Mesenteric fat pad (tissue), 1 donor: ENCODE measurements around the genes TRANK1 and CTDSPL.

GRCh38 chr3:35528697-35529186 lies 110.6 kb upstream of the ARPP21 start:
- PRO-cap, result no peak

DNA sequence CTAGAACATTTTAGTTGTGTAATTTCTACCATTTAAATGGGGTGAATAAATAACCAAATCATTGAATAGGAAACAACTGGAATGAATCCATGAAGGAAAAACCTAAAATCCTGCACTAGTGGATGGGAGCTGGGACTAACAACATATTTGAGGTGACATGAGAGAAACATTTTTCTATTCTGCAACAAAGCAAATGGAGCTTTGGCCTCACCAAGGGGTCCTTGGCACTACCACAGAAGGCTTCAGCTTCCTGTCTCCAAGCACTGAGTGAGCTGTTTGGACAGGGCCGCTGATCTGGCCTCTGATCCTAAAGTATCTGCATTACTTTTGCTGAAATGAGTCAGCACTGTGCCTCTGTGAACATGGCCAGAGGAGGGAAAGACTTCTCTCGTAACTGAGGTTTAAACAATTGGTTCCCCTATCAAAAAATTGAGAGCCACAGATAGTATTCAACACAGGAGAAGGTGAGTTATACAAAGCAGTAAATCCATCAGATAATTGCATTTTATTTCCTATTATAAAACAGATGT lies 9.0 kb downstream of the ARPP21 start:
- PRO-cap, result no peak

DNA sequence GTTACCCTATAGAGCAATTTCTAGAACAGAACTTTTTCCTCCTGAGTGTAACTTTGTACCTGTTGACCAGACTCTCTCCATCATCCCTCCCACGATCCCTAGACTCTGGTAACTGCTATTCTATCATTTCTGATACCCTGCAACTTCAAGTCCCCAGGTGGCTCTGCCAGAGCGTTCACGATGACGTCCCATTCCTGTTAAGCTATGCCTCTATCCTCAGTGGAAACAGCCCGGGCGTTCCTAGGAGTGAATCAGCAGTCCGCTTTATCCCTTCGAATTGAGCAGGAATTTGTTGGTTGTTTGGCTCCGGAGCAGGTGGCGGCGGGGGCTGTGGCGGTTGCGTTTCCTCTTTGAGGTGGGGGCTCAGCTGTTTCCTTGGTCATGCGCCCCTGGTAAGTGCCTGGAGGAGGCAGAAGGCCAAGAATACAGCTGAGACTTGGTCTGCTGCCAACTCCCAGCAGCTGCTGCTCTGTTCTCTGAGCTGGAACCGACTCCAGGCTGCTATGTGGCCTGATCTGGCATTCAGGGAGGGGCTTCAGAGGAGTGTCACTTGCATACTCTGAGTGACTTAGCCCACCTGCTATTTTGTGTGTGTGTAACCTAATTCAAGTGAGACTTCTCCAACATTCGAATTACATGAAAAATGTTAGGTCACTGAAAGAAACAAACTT lies 25.2 kb downstream of the ARPP21 start:
- PRO-cap, result no peak

- PRO-cap, result no peak
These were observed 38.4 kb downstream of the ARPP21 start for GRCh38 chr3:35677634-35678120.

GRCh38 chr3:36856280-36856758 lies 88.5 kb downstream of the TRANK1 start:
- PRO-cap, result no peak

GRCh38 chr3:36933386-36933939 lies 11.4 kb downstream of the TRANK1 start:
- PRO-cap, result no peak

DNA sequence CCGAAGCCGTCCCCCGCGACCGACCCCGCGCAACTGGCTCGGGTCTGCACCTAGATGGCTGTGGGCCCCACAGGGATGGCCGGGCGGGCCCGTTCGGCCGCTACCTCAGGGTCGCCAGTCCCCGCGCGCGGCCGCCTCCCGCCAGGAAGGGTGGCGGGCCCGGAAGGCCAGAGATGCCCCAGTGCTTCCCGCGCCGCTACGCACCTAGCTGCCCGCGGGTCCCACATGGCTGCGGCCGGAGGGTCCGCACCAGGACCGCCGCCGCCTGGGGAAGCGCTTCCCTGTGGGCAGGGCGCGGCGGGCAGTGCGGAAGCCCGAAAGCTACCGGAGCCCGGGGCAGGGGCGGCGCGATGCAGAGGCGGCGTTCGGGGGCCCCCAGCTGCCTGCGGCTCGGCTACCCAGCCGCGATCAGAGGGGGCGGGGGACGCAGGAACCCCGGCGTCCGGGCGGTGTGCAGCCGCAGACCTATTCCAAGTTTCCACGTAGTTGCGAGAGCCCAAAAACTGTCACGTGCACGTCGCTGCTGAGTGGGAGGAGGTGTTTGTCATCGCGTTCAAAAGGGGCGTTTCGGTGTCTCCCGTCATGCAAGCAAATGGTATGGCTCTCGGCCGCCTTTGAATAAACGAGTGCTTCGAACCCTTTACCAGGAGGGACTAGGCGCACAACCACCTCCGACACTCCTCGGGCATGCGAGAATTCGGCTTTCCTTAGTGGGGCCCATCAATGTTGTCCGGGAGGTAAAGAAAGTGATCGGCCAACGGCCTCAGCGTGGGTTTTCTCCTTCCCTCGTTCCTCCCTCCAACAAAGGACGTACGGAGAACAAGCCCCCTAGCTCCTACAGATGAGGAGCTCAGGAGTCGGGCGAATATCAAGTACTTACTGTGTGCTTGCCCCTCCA lies at the start of gene TRANK1:
TRANK1 (minus strand) TSS at position 472 of the 898 bp plus-strand sequence.
- PRO-cap, result unidirectional peak, minus-strand start at position 410 of the sequence

DNA sequence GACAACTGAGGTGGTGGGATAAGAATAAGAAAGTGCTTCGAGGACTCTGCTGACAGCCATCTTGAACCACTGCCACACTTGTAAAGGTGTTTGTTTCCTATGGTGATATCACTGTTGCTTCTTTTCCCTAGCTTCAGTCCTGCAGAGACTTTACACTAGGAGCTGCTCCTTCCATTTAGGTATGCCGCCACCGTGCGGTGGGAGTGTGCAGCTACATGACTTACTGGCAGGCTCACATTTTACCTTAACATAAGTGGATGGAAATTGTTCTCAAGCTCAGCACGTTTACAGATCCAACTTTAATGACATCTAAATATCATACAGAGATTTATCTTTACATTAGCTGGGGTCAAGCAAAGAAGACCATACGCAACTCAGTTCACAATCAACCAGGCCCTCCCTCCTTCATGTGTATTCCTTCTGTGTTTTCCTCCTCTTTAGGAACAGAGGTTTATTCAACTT lies 13.9 kb upstream of the TRANK1 start:
- PRO-cap, result no peak

- PRO-cap, result no peak
These were observed 21.3 kb downstream of the MLH1 start for GRCh38 chr3:37014557-37014985.

DNA sequence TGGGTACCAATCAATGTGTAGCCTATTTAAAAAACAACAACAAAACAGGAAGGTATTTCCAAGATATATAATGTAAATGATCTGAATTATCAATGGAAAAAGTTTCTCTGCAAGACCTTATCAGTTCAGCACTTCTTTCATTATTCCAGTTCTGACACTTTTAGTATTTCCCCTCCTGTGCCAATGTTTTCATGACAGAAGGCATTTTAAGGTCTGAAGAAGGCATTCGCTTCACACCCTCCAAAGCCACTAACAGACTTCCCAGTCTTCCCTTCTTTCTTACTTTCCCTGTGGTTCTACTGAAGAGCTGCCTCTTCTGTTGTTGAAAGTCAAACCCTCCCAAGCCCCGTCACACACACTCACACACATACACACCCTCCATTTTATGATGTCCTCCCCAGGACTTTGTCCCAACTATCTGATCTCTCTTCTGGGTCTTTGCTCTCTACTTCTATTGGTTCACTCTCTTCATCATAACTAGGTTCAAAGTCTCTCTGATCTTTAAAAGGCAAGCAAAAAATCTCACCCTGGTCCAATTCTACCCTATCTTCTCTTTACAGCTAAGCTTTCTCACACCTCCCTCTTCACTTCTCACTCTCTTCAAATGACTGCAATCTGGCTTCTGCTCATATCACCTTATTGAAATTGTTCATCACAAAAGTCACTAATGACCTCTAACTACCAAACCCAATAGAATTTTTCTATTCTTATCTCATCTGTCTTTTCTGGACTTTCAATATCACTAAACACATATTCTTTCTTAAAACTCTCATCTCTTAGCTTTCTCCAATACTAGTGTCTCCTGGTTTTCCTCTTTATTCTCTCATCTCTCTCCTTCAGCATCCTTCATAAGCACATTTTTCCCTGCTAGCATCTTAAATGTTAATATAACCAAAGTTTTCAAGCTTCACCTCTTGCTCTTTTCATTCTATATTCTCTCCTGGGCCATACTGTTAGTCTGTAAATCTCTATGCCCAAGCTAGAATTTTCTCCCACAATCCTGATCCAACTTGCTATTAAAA lies 34.8 kb downstream of the LRRFIP2 start:
- PRO-cap, result no peak

DNA sequence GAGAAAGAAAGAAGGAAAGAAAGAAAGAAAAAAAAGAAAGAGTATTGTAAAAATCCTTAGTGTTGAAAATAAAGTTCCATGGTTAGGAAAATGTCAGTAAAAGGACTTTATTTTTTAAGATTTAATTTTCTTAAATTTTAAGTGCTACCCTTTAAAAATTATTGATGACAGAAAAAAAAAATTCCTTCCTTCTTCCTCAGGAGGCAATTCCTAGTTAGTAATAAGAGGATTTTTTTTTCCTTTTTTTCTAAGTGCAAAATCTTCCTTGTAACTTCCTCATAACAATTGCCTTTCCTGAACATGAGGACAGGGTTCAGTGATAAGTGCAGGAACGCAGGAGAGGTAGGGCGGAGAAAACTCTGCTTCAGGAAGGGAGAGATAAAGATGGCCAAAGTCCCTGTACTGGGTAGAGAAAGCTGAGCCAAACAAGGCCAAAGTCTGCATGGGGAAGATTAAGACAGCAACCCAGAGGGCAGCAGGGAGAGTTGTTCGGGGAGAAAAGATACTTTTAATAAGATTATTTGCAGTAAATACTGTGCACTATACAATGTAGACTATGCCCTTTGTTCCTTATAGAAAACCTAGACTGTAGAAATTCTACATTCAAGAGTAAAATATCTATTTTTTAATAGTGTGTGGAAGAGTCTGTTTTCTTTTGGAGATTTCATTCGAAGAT lies 13.4 kb upstream of the GOLGA4 start:
- PRO-cap, result no peak

DNA sequence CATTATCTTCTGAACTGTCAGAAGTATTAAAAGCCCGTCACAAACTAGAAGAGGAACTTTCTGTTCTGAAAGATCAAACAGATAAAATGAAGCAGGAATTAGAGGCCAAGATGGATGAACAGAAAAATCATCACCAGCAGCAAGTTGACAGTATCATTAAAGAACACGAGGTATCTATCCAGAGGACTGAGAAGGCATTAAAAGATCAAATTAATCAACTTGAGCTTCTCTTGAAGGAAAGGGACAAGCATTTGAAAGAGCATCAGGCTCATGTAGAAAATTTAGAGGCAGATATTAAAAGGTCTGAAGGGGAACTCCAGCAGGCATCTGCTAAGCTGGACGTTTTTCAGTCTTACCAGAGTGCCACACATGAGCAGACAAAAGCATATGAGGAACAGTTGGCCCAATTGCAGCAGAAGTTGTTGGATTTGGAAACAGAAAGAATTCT lies 80.9 kb downstream of the GOLGA4 start:
- PRO-cap, result no peak

DNA sequence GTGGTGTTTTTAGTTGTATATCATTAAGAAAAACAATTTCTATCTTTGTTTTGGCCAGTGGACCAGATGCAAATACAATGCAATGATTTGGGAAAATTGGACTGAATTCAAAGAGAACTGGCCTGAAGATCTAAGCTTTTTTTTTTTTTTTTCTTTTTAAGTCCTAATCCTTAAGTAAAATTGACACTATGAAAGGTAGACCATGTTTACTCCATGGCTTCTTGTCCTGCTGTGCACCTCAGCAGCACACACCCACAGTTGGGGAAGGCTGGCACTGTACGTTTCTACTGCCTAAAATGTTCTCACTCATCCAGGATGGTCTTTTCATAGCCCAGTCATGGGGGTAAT lies 92.5 kb downstream of the GOLGA4 start:
- PRO-cap, result no peak

DNA sequence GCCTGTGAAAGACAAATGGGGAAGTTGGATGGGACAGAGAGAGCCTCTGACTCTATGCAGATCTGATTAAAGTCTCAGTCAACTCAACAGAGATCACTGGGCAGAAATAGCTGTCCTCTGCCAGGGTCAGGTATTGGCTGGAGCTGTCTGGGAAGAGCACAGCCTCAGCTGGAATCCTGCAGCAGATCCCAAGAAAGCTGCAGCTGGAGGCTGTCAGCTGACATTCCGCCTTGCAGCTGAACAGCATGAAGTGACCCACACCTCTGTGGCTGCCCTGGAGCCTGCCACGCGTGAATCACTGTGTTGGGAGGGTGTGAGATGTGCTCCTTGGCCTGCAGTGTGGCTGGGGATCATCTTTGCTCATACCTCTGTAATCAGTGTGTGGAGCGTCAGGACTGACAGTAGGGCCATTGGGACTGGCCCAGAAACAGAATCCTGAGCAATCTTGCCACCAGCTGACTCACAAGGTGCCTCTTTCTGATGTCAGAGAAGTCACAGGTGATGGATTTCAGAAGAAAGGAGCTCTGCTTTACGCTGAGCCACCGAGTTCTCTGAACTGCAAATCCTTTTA lies 6.5 kb downstream of the ITGA9 start:
- PRO-cap, result no peak

DNA sequence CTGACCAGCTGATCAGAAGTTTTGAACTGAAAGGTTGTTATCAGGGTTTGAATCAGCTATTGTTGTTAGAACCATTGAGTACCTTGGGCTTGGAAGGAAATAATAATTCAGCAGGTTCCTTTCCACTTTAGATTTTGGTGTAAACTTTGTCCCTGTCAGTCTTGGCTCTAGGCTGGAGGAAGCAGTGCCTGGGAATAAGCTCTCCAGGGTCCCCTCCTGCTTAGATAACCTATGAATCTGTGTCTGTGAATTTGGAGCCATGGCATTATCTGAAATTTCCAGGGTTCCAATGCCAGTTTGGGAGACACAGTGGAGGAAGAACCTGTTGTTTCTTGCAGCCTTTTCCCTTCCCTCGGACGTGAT lies 15.3 kb downstream of the ITGA9 start:
- PRO-cap, result no peak

DNA sequence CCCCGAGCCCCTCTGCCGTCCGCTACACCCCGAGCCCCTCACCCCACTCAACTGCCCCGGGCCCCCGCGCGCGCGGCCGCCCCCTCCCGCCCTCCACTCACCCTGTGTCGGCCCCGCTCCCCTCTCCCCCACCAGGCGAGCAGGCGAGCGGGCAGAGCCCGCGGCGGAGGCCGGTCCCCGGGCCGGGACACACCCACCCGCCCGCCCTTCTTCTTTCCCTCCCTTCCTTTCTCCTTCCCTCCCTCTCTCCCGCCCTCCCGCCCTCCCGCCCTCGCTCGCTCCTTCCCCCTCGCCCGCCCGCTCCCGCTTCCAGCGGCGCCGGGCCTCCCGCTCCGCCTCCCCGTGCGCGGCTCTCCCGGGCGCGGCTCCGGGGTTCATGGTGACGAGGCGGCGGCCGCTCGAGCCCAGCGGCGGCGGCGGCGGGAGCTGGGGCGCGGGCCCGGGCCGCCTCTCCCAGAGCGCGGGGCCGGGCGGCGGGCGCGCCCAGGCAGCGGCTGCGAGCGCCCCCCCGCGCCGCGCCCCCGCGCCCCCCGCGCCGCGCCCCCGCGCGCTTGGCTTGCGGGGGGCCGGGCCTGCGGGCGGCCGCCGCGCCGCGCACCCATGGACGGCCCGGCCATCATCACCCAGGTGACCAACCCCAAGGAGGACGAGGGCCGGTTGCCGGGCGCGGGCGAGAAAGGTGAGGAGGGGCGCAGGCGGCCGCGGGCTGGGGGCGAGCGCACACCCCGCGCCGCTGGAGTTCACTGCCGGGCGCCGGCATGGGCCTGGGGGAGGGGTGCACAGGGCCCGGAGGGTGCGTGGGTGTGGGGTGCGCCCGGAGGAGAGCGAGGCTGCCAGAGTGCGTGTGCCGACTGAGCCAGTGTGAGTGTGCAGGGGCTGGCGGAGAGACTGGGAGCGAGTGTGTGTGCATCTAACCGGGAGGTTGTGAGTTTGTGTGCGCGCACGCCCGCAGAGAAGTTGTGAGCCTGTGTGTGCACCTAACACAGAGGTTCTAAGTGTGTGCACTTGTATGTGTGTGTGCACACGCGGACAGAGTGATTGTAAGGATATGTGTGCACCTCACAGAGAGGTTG lies at the start of gene CTDSPL:
CTDSPL (plus strand) TSS at position 281 of the 1,073 bp plus-strand sequence.
- PRO-cap, result bidirectional peak, plus-strand start at position 352 of the sequence, minus-strand start at position 326 of the sequence

DNA sequence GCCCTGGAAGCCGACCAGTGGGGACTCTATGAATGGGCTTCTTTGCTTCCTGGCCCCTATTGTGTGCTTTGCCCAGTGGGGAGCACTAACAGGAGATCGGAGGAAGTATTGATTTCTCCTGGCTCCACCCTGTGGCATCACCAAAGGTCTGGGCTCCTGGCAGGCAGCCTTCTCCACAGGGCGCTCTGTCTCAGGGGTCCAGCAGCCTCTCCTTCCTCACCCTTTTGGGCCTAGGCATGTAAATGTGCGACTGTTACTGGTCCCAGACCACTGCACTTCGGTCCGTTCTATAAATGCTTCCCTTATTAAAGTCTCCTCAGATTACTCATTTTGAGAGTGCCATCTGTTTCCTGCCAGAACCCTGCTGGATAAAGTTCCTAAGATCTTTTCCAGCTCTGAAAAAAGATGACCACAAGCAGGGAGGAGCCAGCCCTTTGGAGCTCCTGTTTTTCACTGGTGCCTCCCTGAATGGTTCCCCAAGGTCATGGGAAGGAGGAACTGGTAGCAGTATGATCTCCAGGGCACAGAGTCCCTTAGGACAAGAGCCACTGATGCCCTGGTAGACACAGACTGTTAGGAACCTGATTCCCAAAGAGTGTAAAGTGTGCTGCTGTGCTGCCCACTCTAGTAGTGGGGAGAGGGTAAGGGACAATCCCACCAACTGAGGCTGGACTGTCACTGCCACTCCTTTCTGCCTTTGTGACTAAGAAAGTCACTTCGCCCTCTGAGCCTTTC lies 44.6 kb downstream of the CTDSPL start:
- PRO-cap, result no peak

- PRO-cap, result no peak
These were observed 28.9 kb upstream of the VILL start for GRCh38 chr3:37961615-37962154.

DNA sequence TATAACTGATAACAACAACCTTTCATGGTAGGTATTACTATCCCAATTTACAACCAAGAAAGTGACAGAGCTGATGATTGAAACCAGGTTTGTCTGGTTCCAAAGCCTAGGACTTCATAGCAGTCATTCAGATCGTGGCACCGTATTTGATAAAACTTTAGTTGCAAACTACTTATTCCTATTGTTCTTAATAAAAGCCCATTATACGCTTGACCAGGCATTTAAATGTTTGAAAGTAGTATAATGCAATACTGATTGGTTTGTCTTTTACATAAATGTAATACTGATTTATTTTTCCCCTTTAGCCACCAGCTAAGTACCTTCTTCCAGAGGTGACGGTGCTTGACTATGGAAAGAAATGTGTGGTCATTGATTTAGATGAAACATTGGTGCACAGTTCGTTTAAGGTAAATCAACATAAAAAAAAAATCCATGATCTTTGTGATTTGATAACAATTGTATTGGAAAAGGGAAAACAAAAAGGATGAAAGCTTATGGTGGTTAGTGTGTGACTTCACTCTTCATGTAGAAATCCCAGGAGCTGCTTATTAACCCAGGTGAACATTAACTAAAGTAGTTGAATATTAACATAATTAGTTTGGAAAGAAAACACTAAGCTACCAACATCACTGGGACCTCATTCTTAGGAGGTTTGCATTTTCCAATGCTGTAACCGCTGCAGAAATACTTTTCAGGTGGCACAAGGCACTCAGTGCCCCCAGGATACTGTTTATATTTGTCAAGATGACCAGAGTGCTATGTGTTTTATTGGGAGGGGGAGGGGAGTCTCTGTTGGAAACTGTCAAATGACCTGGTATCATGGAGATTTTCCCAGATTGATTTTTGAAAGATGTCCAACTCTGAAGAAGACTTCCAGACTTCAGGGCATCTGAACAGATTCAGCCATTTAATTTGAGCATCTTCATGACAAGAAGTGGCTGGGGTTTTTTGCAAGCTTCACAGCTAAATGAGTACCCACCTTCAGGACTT lies 26.0 kb upstream of the VILL start:
- PRO-cap, result no peak

- PRO-cap, result no peak
These were observed 561 bp upstream of the DLEC1 start for GRCh38 chr3:38038273-38039021.